ENCODE measurements around the gene UBE2D4.

DNA sequence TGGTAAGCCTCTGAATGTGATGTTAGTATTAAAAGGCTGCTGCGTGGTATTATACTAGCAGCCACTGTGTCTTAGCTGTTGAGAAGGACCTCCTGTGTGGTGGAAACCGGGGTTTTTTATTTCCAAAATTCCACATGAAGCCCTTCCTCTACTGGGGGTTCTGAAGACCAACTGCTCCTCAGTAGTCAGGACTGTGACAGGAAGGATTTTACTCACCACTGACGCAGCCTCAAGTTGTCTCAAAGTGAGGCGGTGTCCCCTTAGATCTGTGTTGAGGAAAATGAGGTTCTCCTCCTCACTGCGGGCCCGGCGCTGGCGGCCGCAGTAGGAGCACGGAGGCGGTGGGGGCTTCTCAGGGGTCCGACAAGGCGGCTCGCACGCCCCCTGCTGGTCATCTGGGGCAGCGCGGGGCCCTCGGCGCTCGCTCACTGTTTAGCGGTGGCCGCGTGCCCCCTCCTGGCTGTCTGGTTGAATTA is 30.6 kb downstream of the MRPS24 start:
- PRO-cap = no peak

DNA sequence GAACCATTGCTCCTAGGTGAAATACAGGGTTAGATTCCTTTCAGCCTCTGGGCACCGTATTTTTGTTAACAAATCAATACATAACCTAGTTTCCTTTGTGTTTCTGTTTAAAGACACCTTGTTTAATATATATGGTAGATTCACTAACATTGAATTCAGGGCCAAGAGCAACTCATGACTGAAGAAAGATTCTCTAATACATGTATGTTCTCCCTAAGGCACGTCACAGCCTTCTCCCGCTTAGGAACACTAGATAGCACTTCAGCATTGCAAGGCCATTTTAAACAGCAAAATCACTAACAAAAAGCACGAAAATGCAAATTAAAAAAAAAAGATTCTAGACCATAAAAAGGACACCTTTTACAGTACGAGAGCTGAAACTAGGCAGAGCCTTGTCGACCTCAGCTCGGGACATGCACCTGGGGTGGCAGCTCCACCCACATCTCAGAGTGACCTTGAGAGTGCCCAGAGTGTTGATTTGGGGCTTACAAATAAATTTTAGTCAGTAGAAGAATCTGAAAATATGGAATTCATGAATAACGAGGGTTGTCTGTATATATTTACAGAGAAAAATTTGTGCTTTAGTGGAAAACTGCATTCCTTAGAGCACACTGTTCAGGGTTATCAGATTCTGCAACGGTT is 1.2 kb downstream of the MRPS24 start:
- PRO-cap = no peak

- PRO-cap = no peak
Observed at GRCh38 chr7:43873346-43874122, 4.2 kb upstream of the MRPS24 start.

DNA sequence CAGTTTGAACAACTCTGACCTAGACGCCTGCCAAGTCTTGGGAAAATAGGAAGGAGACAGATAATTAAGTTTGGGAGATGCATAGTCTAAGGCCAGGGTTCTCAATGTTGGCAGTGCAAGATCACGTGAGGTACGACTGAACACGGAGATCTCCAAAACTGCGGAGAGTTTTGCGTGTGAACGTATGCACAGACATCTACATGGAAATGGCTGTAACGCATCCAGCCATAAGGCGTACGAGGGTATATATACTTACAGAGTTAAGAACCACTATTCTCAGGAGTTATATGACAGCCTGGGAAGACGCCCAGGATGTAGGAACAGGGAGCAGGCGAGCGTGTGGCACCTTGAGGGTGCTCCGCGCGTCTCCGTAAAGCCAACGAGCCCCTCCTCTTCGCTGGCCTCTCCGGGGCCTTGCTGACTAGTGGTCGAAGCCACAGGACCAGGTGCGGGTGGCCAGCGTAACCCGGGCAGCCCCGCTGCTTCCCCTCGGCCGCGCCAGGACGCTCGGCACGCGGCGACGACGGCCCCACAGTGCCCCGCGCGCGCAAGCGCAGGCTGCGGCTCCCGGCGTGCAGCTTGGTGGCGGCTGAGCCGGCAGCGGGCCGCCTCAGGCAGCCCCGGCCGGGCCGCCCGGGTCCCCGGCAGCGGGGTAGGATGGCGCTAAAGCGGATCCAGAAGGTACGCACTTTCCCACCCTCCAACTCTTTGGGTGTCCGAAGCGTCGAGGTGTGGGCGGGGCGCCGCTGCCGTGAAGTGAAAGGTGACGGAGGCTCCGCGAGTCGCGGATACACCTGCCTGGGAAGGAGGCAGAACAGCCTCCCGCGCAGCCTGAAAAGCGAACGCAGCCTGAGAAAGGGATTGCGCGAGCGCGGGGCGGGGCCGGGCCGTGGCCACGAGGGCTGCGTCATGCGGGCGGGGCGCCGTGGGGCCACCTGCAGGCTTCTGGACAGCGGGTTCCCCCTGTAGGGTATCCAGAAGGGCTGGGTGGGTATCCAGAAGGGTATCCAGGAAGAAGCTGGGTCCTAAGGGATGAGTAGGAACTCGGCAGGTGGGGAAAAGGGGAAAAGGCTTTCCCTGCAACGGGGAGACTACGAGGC is at the start of gene UBE2D4:
TSS of gene UBE2D4 (plus strand) at position 561 of the 1,100 bp plus-strand sequence.
- PRO-cap = no peak

- PRO-cap = no peak
Observed at GRCh38 chr7:44045458-44046286, 1.2 kb downstream of the DBNL start.

- PRO-cap = no peak
Observed at GRCh38 chr7:44077614-44078147, 4.6 kb downstream of the POLM start.

DNA sequence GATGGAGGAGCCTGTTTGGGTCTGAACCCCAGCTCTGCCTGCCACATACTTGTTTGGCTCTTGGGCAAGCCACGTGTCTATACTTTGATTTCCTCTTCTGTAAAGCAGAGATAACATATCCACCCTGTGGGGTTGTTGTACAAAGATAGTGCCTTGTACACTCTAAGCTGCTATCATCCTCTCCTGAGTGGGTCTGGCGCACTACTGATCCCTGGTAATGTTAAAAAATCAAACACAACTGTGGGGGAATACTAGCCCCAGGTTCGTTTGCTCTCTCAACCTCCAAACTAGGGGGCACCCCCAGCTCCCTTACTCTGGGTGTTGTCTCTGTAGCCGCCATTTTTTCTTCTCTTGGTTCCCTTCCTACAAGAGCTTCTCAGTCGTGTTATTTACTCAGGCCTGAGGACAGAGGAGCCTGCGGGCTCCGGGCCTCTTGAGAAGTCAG is 1.1 kb downstream of the POLM start:
- PRO-cap = no peak

DNA sequence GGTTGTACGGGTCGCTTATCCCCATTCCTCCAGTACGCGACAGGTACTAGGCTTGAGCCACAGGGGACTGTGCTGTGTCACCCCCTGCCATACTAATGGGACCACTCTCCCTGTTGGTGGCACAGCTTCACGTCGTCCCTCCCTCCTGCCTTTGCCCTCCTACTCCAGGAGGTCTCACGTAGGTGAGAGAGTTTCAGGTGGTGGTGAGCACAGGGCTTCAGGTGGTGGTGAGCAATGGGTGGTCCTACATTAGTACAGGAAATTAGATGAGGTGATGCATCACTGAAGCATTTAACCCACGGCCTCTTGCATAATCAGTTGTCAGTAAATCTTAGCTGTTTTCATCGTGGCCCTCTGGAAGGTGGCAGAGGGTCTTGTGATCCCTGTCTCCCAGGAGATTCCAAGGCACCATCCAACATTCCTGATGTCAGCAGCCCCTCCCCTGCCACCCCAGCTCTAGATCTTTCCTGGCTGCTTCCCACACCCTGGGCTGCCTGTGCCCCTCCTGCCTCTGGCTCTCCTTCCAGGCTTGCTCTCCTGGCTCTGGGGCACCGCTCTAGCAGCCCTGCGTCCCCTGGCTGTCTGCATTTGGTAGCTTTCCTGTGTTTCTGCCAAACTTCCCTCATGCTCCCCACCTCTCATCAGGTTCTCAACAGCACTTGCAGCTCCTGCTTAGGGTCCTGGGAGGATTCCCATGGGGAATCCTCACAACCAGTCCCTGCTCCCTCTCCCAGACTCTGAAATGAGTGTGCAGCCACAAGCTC is 1.2 kb downstream of the AEBP1 start:
- PRO-cap = no peak

- PRO-cap = no peak
Observed at GRCh38 chr7:44114737-44115410, 8.5 kb downstream of the POLD2 start.

- PRO-cap = no peak
Observed at GRCh38 chr7:44145124-44145845, 4.2 kb upstream of the MYL7 start.

DNA sequence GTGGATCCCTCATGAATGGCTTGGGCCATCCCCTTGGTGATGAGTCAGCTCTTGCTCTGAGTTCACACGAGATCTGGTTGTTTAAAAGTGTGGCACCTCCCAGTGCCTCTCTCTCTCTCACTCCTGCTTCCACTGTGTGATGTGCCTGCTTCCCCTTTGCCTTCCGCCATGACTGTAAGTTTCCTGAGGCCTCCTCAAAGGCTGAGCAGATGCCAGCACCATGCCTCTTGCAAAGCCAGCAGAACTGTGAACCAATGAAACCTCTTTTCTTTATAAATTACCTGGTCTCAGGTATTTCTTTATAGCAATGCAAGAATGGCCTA is 4.9 kb upstream of the GCK start:
- PRO-cap = no peak

DNA sequence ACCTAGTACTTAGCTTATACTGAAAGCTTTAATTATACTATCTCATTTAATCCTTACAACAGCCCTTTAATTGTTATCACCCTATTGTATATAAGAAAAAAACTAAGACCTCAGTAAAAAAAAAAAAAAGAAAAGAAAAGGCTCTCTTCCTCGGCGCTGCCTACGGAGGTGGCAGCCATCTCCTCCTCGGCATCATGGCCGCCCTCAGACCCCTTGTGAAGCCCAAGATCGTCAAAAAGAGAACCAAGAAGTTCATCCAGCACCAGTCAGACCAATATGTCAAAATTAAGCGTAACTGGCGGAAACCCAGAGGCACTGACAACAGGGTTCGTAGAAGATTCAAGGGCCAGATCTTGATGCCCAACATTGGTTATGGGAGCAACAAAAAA is 22.8 kb downstream of the NUDCD3 start:
- PRO-cap = no peak

DNA sequence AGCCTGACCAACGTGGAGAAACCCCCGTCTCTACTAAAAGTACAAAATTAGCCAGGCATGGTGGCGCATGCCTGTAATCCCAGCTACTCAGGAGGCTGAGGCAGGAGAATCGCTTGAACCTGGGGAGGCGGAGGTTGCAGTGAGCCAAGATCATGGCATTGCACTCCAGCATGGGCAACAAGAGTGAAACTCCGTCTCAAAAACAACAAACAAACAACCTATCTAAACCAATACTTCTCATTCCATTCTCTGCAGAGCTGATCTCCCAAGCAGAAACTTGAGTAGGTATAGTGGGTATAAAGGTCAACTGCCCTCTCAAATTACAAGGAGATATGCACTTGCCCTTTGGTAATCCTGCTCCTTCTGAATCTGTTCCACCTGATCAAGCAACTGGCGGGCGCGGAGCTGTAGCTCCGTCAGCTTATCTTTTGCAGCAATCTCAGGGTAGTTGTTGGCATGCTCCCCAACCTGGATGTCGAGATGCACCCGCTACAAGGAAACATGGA is 1.2 kb downstream of the TMED4 start:
- PRO-cap = no peak

- PRO-cap = no peak
Observed at GRCh38 chr7:44630595-44631367, 24.4 kb downstream of the OGDH start.

- PRO-cap = no peak
Observed at GRCh38 chr7:44759953-44760850, 11.6 kb downstream of the ZMIZ2 start.

DNA sequence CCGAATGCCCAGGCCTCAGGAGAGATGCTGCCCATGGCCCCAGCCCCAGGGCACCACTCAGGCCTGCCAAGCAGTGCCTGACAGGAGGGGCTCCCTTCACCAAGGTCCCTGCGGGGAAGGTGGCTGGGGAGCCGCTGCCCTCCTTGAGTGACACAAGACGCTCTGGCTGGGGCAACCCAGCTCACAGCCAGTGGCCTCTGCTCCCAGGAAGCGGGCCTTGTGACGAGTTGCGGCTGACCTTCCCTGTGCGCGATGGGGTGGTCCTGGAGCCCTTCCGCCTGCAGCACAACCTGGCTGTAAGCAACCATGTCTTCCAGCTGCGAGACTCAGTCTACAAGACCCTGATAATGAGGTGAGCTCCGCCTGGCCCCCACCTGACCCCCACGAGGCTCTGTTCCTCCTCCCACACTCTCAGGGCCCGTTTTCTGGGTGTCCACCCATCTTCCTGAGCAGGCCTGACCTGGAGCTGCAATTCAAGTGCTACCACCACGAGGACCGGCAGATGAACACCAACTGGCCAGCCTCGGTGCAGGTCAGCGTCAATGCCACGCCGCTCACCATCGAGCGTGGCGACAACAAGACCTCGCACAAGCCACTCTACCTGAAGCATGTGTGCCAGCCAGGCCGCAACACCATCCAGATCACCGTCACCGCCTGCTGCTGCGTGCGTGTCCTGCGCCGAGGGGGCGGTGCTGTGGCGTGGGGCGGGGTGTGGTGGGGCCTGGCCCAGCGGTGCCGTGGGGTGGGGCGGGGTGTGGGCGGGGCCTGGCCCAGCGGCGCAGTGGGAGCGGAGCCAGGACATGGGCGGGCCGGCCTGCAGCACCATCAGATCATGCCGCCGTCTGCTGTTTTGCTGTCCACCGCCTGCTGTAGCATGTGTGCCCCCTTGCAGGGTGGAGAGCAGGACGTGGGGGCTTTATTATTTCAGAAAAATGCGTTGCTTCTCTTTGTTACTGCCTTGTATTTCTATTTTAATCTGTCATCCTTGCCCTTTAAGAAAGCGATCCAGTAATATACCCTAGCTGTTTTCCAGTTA is 12.9 kb downstream of the ZMIZ2 start:
- PRO-cap = no peak

DNA sequence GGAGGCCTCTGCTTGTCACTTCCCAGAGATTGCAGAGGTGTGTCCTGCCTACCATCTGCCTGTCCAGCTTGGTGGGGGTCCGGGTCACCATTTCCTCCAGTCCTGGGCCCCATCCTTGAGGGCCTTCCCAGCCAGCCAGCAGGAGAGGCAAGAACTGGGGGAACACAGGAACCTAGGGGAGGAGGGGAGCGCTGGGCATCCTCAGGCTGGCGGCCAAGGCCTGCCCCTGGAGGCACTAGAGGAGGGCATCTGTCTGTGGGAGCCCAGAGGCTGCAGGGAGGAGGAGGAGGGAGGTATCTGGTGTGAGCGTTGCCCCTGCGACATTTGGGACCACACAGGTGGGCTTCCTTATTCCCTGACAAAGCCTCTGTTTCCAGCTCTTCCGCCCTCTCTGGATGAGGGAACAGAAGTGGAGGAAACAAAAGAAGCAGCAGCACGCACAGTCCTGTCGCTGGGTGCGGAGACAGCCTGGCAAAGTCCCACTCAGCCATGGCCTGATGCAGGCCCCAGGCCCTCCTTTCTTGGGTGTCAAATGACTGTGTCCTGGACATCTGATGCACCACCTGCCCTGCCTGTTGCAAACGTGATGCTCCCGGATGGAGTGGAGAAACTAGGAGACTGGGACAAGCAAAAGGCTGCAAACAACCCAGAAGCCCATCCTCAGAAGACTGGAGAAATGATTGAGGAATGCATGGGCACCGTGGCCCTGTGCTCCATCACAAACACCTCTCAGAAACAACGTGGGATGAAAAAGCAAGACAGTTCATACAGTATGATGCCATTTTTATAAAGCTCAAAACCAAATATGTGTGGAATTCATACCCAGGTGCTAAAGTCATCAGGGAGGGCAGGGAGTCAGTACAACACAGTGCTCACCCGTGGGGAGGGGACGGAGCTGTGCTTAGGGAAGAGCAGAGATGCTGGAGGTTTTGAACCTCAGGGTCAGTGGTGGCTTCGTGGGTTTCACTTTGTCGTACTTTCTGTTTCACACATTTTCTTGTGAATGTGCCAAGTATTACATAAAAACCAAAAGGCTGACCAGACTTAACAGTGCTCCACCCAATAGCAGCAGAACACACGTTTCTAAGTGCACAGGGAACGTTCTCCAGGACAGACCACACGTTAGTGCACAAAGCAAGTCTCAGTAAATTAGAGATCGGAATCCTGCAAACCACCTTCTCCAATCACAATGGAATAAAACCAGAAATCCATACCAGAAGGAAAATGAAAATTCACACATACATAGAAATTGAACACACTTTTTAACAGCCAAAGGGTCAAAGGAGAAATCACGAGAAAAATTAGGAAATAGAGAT is 20.9 kb downstream of the ZMIZ2 start:
- PRO-cap = no peak

GRCh38 chr7:44953227-44953609 is 25.6 kb downstream of the MYO1G start:
- PRO-cap = no peak

DNA sequence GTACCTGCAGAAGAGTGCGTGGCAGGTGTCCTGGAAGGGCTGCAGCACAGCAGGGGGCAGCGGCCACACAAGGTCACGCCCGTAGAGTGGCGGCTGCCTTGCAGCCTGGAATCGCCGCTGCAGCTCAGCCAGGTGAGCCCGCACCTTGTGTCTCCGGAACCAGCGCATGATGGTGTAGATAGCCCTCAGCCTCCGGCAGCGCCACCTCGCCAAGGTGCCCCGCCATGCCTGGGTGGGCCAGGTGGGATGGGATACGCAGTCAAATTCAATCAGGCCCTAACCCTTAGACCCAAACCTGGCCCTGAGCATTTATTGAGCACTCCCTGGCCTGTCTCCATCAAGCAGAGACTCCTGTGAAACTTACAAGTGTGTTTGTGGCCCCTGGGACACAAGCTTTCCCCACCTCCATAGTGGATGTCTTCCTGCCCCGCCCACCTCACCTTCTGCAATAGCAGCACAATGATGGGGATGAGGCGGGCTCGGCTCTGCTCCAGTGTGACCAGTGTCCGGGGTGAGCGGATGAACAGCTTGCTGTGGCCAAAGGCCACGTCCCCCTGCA is 13.1 kb downstream of the MYO1G start:
- PRO-cap = no peak

- PRO-cap = no peak
Observed at GRCh38 chr7:44967872-44968417, 10.9 kb downstream of the MYO1G start.